SK-MEL-5 (cell line): ENCODE measurements around a stretch of chr16.

DNA sequence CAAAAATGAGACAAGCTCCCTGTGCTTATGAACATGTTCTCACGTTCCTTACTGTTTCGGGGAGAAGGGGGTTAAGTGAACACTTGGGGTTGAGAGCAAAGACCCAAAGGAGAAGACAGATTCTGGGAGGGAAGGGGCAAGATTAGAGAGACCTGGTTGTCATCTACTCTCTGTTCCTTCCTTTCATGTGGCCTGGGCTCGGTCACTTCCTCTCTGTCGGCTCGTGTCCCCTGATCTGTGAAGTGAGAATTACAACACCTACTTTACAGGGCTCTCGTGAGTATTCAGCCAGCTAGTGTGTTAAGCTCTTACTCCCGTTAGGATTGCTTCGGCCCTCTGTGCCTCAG, 38.7 kb downstream of the PLCG2 start:
RAMPAGE:
- cytosol, long total RNA = no peak
- long total RNA = no peak
- nucleus, long total RNA = no peak

DNA sequence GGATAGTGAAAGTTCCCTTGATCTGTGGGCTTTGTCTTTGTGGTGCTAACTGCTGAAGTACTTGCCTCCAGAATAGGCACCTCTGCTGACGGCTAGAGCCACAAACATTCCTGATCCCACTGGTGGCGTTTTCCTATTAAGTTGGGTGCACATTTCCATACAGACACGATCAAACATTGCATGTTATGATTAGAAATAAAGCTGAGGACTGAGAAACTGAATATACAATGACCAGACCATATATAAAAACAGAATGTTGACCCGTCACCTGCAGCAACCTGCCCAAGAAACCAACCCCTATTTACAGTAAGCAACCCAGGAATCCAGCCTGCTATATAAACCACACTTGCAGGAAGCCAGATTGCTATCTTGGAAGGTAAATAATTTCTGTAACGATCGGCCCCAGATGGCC, 31.7 kb downstream of the MPHOSPH6 start:
RAMPAGE:
- cytosol, long total RNA = no peak
- long total RNA = no peak
- nucleus, long total RNA = no peak

DNA sequence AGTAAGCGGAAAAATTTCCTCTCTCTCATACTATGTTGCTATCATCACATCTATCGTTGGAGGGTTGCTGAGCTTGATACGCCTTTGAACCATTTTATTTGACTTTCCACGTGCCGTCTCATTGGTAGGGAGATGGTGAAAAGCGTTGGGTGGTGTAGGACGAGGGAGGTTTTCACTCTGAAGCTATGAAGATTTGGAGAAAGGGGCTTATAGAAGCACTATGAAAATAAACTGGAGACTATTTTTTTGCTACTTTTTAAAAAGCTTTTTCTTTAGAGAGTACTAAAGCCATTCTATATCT, 7.8 kb upstream of the HSBP1 start:
RAMPAGE:
- cytosol, long total RNA = no peak
- long total RNA = no peak
- nucleus, long total RNA = no peak

DNA sequence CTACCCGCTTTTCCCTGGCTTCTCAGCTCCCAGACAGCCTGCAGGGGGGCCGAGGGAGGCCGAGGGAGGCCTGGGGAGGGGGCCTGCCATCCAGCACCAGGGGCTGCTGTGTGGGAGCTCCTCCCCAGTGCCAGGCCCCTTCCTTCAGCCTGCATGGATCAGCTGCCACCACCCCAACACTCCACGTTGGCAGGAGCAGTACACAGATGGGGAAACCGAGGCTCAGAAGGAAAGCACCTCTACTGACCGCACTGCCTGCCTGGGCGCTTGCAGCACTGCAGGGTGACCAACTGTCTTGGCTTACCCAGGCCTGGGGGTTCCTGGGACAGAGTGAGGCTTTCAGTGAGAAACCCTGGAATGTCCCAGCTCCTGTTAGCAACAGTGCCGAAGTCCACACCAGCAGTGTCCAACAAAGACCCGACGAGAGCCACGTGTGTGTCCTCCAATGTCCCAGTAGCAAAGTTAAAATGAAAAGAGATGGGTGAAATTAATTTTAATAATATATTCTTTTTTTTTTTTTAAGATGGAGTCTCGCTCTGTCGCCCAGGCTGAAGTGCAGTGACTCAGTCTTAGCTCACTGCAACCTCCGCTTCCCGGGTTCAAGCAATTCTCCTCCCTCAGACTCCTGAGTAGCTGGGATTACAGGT, 5.2 kb upstream of the OSGIN1 start:
RAMPAGE:
- cytosol, long total RNA = no peak
- long total RNA = no peak
- nucleus, long total RNA = no peak

GRCh38 chr16:83963190-83963931, 4.7 kb upstream of the NECAB2 start:
RAMPAGE:
- cytosol, long total RNA = no peak
- long total RNA = no peak
- nucleus, long total RNA = no peak

DNA sequence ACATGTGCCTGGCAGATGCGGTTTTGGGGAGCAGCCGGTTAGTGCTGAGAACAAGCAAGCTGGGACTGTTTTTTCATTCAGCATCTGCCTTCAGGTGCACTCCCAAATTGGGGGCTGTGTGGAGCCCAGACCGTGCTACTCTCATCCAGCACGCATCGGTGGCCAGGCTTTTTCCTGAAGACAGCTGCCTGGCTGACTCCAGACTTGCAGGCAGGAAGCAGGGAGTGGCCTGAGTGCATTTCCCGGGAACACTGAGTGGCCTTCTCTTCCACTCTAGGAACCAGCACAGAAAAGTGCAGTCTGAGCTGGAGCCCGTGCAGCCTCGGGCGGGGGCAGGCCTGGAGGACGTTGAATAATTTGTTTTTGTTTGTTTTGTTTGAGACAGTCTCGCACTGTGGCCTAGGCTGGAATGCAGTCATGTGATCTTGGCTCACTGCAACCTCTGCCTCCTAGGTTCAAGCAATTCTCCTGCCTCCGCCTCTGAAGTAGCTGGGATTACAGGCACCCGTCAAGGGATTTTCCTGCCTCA, 9.9 kb downstream of the TAF1C start:
RAMPAGE:
- cytosol, long total RNA = no peak
- long total RNA = no peak
- nucleus, long total RNA = no peak

GRCh38 chr16:84298486-84298931, 3.8 kb downstream of the WFDC1 start:
RAMPAGE:
- cytosol, long total RNA = no peak
- long total RNA = no peak
- nucleus, long total RNA = no peak

DNA sequence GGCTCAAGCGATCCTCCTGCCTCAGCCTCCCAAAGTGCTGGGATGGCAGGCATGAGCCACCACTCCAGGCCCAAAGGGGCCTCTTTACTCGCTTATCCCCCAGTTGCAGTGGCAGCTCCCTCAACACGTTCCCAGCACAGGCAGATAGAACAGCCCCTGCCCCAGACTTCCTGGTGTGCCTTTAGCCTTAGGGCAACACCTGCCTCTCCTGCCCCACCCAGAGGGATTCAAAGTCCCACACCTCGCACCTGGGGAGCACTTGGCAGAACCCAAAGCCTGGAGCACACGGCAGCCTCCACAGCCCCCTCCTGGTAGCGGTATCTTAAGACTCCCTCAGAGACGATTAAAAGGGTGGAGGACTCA, 54.7 kb upstream of the MEAK7 start:
RAMPAGE:
- cytosol, long total RNA = no peak
- long total RNA = no peak
- nucleus, long total RNA = no peak

RAMPAGE:
- cytosol, long total RNA = no peak
- long total RNA = no peak
- nucleus, long total RNA = no peak
These were observed 33.9 kb downstream of the COTL1 start for GRCh38 chr16:84583983-84584460.

RAMPAGE:
- cytosol, long total RNA = no peak
- long total RNA = no peak
- nucleus, long total RNA = no peak
These were observed 21.9 kb downstream of the COTL1 start for GRCh38 chr16:84595964-84596395.

DNA sequence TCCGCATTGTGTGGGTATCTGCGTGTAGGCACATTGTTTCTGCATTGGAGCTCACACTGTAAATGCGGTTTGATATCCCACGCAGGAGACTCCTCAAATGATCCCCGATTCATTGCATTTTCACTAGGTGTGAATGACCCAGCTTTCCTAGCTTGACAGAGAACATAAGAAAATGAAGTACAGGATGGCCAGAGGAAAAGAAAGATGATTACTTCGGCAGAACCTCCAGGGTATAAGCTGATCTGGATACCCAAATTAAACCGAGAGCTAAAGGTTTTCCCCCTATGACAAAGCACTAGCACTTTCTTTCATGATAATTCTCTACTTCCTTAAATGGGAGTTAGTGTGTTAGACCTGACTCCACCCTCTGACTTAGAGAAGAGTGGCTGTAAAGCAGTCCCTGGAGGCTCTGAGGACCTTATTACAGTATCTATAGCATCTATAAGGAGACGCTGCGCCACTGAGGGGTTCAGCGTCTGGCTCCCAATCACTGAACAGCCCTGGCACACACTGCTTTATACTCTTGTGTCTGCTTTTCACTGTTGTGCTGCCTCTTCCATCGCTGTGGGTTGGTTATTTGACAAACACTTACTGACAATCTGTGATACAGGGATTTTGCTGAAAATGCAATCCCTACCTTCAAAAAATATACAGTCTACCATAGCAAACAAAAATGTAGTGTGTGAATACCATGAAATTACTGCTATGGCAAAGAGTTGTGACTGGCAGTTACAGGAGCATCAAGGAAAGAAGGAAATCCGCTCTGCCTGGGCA, 17.1 kb downstream of the COTL1 start:
RAMPAGE:
- cytosol, long total RNA = no peak
- long total RNA = no peak
- nucleus, long total RNA = no peak

GRCh38 chr16:84763808-84764556, 55.8 kb upstream of the CRISPLD2 start:
RAMPAGE:
- cytosol, long total RNA = no peak
- long total RNA = no peak
- nucleus, long total RNA = no peak

GRCh38 chr16:84767982-84768615, 51.7 kb upstream of the CRISPLD2 start:
RAMPAGE:
- cytosol, long total RNA = no peak
- long total RNA = no peak
- nucleus, long total RNA = no peak

DNA sequence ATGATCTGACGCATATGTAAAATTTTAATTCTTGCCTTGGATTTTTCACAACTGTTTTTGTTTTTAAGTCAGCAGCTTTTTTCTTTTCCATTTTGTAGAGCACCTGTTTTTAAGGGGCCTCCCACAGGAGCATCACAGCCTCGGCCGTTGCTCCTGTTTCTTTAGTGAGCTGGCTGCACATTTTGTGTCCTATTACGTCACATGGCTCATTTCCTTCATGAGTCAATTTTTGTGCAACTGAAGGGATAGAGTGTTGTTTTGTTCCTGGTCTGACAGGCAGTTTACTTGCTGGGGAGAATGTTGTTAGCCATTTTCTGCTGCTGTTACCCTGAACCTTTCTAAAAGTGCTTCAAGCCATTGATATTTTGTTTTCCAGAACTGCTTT, 45.0 kb upstream of the CRISPLD2 start:
RAMPAGE:
- cytosol, long total RNA = no peak
- long total RNA = no peak
- nucleus, long total RNA = no peak

GRCh38 chr16:84831901-84833138, 12.5 kb downstream of the CRISPLD2 start:
RAMPAGE:
- cytosol, long total RNA = no peak
- long total RNA = no peak
- nucleus, long total RNA = no peak

DNA sequence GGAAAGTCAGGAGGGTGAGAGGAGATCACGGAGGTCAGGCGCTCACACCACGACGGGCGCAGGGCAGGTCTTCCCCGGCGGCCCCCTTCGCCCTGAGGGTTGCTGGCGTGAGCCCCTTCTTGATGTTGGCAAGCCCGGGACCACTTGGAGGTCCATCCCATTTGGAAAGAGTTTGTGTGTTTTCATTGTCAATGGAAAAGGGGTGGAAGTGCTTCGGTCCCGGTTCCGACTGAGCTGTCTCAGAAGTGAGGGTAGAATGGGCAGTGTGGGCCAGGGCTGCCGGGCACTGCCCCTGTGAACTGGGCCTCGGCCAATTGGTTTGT, 14.3 kb downstream of the CRISPLD2 start:
RAMPAGE:
- cytosol, long total RNA = no peak
- long total RNA = no peak
- nucleus, long total RNA = no peak

DNA sequence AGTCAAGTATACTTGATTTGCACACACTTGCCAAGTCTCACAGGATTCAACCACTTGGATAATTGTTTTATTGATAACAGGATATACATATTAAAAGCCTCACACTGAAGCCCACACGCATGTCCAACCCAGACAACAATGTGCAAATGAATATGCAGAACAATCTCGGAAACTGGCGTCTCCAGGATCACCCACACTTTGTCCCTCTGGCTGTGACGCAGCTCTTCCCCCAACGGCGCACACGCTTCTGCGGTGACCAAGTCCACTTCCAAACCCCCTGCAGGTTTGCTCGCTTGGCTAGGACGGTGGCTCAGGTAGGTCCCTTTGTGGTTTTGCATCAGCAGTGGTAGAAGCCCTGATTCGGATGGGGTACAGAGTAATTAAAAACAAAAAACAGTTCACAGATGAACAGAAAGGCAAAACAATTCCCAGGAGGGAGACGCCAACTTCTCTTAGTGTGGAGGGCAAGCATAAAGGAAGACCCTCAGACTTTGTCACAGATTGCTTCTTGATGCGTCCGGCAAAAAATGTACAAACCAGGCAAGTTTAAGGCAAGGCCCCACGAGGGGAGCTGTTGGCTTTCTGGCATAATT, 36.7 kb downstream of the ZDHHC7 start:
RAMPAGE:
- cytosol, long total RNA = no peak
- long total RNA = no peak
- nucleus, long total RNA = no peak

RAMPAGE:
- cytosol, long total RNA = no peak
- long total RNA = no peak
- nucleus, long total RNA = no peak
These were observed 25.0 kb downstream of the ZDHHC7 start for GRCh38 chr16:84986220-84986795.

RAMPAGE:
- cytosol, long total RNA = no peak
- long total RNA = no peak
- nucleus, long total RNA = no peak
These were observed 20.5 kb downstream of the ZDHHC7 start for GRCh38 chr16:84990854-84991284.

DNA sequence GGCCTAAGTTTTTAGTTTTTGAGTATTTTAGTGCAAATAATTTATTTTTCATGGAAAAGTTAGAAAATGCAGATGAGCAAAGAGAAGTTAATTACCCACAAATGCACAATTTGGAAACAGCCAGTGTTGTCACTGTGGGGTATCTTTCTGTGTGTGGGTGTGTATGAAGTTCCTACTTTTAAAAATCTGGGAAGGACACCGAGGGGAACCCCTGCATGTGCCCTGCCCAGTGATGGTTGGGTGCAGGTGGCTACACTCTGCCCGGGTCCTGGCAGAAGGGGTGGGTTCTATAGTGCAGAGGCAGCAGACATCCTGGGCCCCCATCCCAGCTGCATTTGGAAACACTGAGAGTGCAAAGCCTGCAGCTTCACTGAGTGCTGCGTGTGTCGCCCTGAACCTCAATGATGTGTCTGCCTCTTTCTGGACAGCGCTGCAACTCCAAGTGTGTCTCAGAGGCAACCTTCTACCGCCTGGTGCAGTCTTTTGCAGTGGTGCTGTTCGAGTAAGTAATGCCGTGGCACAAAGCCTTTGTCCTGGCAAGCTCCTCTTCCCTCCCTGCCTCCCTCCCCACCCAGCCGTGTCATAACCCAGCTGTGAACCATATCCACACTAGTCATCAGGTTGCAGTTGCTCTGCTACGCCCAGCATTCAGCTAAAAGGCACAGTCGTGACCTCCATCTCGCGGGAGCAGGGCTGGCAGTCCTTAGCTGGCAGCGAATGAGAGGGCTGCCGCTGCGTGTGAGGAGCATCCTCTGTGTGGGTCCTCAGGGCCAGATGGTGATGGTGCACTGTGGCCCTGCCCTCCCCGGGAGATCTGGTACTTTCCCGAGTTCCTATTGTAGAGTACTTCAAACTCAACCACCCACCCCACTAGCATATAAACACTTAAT, 39.5 kb downstream of the CIBAR2 start:
RAMPAGE:
- cytosol, long total RNA = no peak
- long total RNA = no peak
- nucleus, long total RNA = no peak